Thoracic aorta (tissue), 1 donor: Measurements from ENCODE around the gene SETD3.

DNA sequence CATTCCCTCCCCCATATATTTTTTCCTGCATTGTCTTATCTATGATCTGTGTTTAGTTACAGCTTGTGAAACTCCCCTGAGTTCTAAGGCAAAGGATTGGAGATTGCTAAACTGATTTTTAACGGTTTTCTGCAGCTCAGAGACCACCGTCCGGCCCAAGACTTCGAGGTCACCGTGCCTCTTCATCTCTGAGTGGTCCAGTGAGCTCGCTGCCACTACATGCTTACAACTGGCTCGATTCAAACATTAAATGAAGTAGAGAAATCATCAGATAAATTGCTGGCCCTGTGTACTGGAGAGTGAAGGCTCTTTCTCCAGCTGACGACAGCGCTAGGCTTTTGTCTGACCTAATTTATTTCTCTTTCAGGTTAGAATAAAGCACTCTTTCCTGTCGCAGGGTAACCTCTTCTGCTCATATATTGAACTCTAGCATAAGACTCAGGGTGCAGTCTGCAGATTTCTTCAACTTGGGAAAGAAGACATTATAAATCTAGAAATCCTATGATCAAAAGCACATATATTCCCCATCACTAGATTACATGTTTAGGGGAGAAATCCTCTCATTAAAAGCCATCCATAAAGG is 6.4 kb downstream of the BCL11B start:
- RAMPAGE, long total RNA = no peak

DNA sequence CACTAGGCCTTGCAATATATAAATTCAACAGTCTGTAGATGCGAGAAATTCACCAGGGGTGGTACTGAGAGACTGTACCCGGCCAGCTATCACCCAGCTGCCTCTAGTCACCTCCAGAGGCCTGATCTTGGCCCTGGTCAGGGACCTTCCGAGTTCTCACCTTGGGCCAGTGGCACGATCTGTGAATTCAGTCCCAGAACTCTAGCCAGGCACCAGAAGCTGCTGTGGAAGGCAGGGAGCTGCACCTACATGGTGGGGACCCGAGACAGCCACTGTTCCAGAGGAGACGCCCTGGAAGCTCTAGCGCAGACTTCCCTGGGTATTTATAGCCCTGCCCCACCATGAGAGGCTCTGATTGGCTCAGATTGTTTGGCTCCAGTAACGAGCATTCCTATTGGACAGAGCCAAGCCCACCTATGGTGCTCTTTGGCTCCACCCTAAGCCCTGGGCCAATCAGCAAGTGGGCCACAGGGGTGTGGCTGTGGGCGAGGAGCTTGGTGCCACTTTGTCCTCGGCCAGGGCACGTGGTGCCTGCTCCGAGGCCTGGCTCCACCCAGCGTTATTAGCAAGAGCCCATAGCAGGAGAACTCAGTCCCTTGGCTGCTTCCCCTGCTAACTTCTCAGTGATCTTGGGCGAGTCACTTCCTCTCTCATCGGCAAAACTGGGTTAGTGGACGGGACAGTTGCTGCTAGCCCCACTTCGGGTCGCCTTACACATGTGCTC is 88.9 kb upstream of the BCL11B start:
- RAMPAGE, long total RNA = no peak

GRCh38 chr14:99480591-99481572 is at the start of gene SETD3:
Gene SETD3 (minus strand): TSS chr14:99480859.
- RAMPAGE, long total RNA = start-site peak on the minus strand at chr14:99480790-99480840, 390 reads; start-site peak on the plus strand at chr14:99481401-99481451, 388 reads

GRCh38 chr14:99505983-99506518 is 24.8 kb downstream of the CCNK start:
- RAMPAGE, long total RNA = no peak

DNA sequence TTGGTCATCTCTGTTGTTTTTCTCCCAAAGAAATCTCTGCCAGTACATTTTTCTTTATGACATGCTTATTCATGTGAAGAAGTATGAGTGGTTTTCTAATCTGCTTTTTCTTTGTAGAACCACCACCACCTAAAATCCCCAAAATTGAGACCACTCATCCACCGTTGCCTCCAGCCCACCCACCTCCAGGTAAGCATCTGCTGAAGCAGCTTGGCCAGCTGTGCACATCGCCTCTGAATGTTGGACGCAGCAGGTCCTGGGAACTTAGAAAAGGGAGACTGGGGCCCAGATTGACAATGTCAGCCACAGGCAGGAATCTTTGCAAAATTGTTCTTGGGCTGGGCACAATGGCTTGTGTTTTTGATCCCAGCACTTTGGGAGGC is 25.7 kb downstream of the CCNK start:
- RAMPAGE, long total RNA = no peak

DNA sequence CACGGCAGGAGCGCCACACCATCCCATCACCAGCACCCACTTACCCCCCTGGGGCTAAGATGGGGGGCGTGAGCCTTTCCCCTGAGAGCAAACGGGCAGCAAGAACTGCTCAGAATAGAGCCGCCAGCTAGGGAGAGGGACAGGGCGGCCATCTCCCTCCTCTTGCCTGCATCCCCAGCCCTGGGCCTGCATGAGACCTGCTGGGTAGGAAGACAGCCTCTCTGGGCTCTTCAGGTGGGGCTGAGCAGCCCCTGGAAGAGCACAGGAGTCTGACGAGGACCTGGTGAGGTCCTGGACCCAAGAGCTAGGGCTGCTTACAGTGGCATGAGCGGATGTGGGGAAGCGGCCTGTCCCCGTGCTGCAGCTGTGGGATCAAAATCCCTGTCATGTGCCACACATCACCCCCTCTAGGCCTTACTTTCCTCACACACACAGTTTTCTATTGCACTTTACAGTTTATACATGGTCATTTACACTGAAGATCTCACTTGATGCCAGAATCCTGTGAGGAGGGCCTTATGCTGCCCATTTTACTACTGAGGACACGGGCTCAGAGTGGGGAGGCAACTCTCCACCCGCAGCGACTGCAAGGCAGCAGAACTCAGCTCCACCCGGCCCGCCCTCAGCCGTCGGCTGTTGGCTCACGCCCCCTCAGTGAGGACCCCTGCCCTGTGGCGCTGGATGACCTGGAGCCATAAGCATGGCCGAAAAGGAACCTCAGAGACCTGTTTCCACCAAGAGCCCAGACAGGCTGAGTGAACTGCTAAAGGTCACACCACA is 32.5 kb downstream of the CCNK start:
- RAMPAGE, long total RNA = no peak

DNA sequence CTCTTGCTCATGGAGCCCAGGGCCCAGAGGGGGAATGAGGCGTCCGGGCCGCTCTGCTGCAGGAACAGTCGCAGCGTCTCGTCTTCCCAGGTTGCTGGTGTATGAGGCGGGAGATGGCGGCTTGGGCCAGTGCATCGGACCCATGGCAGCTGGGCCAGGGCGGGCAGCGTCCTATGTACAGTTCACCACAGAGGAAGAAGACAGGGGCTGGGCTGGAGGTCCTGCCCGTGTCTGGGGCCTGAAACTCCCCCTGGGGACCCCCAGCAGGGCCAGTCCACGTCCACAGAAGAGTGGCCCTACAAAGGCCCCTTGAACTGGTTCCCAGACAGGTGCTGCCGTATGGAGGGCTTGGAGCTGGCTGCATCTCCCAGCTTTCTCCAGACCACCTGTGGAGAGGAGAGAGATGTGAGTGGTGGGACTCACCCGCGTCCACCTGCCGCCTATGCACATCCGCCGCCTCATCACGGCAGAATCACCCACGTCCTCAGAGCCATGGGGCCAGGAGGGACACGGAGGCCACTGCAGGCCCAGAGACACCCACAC is 33.8 kb downstream of the CCNK start:
- RAMPAGE, long total RNA = no peak

DNA sequence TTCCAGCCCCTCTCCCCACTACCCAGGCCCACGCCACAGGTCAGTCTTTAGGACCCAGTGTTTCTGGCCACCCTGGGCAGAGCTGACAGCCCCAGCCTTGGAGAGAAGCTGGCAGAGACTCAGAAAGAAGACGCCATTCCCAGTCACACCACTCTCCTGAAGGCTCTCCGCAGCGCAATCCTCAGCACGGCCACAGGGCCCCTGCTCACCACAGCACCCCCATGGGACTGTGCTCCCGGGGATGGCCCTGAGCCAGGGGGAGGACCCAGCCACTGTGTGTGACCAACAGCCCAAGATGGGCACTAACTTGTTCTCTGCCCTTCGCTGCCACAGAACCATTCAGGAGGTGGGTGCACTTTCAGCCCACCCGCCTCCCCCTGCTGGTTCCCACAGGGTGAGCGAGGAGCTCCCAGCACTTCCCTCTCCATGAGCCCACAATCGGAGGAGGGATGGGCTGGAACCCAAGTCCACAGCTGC is 57.1 kb downstream of the CCNK start:
- RAMPAGE, long total RNA = no peak

DNA sequence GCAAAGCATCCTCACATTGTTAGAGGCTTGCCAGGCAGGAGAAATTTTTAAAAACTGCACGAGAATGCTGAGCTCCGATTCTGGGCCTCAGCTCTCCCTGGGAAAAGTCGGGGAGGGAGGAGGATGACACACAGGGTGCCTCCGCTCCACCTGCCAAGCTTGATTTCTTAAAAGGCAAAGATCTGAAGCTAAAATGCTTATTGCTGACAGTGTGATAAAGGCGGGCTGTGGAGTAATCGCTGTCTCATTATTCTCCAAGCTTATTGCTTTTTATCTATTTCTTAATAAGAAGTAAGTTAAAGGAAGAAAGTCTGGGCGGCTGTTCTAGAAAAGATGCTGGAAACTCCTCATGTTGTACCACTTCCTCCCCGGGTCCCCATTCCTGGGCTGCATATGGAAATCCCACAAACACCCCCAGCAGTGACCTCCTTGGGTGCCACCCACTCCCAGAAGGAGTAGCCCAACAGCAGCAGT is 55.0 kb downstream of the CCDC85C start:
- RAMPAGE, long total RNA = no peak

DNA sequence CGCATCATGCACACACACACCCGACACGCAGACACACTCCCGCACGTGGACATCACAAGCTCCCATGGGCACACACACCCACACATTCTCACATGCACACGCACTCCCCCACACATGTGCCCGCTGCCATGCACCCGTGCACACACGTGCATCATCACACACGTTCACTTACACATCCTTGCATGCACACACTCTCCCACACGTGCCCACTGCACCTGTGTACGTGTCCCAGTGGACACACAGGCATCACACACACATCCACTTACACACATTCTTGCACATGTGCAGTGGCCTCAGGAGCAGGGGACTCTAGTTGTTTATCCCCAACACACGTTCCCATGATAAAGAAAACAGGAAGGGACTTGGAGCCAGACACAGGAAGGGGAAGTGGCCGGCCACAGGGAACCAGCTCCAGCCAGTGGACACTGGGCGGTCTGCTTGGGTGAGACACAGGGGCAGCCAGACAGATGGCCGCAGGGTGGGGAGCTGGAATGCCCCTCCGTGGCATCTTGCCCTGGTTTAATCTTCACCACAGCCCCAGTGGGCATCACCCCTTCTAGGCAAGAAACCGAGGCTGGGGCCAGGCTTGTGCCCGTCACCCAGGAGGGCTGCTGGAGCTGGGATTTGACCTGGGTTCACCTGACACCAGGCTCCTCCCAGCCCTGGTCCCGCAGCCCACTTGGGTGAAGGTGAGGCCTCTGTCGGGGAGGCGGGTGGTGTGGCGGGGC is 49.7 kb downstream of the CYP46A1 start:
- RAMPAGE, long total RNA = no peak

DNA sequence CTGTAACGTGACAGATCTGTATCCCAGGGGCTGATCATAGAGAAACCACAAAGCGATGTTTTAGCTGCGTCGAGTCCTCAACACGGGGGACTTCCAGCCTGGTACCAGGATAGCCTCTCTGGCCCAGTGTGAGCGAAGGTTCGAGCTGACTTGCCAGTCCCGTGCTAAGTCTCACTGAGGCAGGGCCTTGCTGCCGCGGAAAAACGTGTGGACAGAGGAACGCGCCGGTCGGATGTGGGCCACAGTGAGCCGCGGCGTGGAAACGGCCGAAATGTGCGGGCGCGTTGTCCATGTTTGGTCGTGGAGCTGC is 628 bp upstream of the EML1 start:
- RAMPAGE, long total RNA = no peak

DNA sequence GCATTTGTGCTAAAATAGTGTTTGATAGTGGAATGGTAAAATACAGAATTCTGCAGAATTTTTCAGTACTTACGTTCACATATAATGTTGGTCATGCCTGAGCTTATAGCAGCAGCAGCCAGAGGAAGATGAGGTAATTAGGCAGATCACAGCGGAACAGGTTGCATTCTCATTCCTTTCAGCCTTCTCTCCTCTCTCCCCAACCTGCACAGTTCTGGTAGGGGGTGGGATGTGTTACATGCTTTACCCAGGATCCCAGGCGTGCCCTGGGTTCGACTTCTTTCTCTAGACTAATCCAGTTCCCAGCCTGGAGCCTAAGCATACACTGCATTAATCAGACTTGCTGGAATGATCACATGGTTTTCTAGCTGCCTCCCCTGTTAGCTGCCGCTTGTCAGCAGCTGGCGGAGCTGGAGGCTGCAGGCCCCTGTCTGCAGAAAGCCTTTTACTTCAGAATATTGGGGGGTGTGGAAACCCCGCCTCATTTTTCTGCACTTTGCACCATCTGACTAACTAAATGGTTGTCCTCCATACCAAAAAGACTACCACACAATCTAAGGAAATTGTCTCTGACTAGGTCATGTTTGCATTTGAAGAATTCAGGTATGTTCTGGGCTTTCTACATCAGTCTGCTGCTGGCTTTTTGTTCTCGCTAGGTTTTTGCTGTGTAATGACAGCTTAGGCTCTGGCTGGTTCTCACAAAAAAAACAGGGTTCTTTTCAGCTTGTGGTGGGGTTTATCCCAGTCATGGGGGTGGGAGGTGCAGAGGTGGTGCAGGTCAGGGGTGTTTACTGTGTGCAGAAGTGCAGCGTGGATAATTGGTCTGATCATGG is 45.9 kb upstream of the EVL start:
- RAMPAGE, long total RNA = no peak

DNA sequence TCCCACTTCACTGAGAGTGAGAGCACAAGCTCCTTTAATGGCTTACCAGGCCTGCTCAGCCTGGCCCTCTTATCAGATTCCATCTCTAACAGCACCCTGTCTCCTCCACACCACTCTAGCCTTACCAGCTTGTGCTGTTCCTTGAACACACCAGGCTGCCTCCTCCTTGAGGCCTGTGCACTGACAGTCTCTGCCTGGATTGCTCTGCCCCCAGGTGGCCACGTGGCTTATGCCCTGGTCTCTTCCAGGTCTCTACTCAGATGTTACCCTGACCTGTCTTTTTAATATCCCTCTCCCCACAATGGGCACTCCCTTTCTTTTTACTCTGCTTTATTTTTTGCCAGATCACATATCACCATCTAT is 40.0 kb upstream of the EVL start:
- RAMPAGE, long total RNA = no peak

DNA sequence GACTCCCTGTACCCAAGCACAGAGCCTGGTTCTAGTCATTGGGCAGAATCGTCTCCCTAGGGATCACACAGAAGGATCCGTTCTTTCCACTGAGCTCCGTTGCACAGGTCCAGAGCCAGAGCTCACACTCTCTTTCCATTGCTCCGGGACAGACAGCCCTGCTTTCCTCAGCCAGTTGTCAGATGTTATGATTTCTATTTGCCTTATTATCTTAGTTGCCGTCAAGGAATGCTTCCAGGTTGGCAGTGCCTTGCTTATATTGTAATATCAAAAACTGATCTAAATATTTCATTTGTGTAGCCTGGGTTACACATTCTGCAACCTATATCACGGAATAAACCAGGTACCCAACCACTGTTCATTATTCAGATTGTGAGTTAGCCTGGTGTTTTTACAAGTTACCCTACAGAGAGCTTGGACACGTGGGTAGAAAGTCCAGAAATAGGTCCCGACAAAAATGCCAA is 17.8 kb upstream of the EVL start:
- RAMPAGE, long total RNA = no peak

GRCh38 chr14:100058805-100059242 is 6.4 kb upstream of the EVL start:
- RAMPAGE, long total RNA = no peak

DNA sequence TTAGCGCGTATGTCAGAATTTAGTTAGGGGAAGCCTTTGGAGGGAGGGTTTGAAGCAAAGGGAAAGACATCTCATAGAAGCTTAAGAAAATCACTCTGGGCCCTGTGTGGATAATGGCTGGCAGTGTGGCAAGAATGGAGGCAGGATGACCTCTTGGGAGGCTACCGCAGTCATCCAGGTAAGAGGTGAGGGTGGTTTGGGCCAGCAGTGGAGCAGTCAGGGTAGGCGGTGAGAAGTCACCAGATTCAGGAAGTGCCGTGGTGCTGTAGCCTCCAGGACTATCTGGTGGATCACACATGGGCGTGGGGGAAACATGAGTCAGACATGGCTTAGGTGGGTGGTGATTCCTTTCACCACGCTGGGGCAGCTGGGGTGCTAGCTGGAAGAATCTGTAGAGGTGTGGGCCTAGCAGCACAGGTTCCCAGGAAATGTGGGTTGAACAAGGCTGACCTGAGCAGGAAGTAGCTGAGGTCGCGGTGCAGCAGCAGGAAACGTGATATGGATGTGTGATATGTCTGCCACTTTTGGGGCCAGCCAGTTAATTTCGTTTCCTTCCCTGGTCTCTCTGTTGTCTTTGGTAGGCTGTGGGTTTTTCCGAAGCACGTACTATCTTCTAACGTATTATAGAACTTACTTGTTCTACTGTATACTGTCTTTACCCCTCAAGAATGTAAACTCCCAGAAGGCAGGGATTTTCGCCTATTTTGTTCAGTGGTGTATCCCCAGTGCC is 3.3 kb downstream of the EVL start:
- RAMPAGE, long total RNA = no peak

DNA sequence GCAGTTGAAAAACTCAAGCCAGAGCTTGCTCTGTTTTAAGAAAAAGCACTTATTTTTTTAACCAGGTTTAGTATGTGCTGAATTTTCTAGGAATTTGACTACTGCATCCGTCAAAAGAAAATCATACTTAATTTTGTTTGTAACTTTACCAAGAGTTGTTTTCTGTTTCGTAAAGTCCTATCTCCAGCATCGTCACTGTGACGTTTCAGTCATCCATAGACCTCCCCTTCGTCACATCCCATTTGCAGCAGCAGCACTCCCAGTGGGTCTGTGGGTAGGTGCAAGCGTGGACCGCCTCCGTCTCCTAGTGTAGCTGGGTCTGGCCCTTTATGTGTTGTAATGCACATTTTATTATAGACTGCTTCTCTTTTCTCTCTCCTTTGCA is 41.0 kb downstream of the EVL start:
- RAMPAGE, long total RNA = no peak

- RAMPAGE, long total RNA = no peak
Measured at GRCh38 chr14:100129489-100129716, 30.0 kb downstream of the DEGS2 start.

GRCh38 chr14:100132513-100133159 is 26.8 kb downstream of the DEGS2 start:
- RAMPAGE, long total RNA = no peak

DNA sequence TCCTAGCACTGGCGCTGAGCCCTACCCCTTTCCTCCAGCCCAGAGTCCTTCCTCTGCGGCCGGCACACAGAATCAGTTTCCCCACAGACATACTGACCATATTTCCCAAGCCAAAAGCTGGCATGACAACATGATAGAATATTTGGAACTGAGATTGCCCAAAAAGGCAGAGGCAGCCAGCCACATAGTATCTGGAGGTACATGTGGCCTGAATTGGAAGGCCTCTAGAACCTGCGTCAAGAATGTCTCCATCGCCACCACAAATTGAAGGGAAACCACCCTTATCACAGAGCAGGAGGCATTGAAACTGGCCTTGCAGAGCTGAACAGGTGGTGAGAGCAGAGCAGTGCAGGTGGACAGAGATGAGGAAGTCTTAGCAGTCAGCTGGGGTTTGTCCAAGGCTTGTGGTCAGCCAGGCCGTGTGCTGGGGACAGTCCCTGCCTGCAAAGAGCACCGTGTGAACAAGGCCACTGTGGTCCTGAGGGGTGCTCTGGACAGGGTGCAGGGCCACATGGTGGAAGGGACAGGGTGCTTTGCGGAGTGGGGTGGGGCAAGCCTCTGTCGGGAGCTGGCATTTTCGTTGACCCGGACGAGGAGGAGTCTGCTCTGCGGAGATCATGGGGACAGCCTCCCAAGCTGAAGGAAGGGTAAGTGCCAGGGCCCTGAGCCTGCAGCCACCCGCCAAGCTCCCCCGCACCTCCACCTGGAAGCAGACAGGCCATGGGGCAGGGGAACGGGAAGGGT is 21.0 kb downstream of the DEGS2 start:
- RAMPAGE, long total RNA = no peak